LNCaP clone FGC (cell line): ENCODE measurements around a stretch of chr2.

DNA sequence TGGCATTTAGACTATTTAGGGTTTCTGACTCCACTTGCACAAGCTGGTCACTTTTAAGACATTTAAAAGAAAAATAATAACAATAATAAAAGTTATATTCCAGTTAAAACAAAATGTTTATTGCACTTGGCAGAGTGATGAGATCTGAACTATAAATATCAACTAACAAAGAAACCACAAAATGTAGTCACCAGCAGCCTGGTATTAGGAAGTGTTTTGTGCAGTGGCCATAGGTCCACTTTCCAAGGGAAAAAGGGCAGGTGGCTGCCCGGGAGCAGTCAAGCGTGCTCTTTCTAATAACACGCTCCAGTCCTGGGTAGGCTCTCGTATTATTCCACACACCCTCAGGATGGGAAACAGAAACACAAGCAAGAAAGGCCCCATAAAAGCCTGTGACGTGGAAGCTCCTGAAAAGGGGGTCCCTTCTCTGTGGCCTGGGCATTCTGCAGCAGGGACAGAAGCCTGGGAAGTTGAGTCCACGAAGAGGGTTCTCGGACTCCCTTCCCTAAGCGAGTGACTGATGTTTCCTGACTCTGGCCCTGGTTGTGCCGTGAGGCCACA is 87.0 kb upstream of the ZFP36L2 start:
- RRBS, 2 experiments: no CpG with 5 or more reads among the region's 9 CpGs

GRCh38 chr2:43426108-43426906 is 169.5 kb downstream of the THADA start:
- RRBS, 2 experiments: no CpG with 5 or more reads among the region's 2 CpGs

- RRBS, 2 experiments: no CpG with 5 or more reads among the region's 7 CpGs
Measured at GRCh38 chr2:43707175-43707800, 31.1 kb upstream of the C1GALT1C1L start.

DNA sequence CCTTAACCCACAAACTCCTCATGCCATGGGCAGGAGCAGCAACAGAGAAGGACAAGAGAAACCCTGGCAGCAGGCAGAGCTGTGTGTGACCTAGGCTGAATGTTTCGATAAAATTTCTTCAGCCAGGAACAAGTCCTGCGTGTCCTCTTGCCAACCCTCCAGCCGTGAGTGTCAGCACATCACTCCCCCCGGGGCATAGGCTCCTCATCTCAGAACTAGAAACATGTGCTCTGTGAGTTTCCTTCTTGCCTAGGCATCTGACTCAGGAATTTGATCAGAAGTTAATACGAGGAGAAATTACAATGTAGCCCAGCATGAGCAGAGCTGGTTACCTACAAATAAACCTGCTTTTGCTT is 2.2 kb downstream of the ABCG8 start:
- RRBS, 2 experiments: no CpG with 5 or more reads among the region's 5 CpGs

GRCh38 chr2:43844301-43844815 is 5.6 kb downstream of the ABCG8 start:
- RRBS, 2 experiments: no CpG with 5 or more reads among the region's 6 CpGs

DNA sequence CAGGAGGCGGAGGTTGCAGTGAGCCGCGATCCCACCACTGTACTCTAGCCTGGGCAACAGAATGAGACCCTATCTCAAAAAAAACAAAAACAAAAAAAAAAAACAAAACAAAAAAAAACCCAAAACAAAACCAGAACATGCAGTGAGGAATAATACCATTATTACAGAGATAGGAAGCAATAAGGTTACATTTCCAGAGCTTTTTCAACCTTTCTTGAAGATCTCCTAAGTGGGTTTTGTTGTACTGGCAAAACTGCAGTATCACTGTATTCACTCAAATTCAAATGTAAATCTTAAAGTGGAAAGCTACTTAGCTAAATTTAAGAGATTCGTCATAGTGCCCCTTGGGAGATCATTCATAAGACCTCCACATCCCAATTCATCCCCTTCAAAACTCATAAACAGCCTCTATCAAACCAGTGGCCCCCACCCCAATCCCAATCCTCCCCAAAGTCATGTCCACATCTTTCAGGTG is 65.9 kb downstream of the ABCG8 start:
- RRBS, 2 experiments: no CpG with 5 or more reads among the region's 4 CpGs

GRCh38 chr2:43960448-43961081 is 35.2 kb downstream of the LRPPRC start:
- RRBS, 2 experiments: no CpG with 5 or more reads among the region's 2 CpGs

DNA sequence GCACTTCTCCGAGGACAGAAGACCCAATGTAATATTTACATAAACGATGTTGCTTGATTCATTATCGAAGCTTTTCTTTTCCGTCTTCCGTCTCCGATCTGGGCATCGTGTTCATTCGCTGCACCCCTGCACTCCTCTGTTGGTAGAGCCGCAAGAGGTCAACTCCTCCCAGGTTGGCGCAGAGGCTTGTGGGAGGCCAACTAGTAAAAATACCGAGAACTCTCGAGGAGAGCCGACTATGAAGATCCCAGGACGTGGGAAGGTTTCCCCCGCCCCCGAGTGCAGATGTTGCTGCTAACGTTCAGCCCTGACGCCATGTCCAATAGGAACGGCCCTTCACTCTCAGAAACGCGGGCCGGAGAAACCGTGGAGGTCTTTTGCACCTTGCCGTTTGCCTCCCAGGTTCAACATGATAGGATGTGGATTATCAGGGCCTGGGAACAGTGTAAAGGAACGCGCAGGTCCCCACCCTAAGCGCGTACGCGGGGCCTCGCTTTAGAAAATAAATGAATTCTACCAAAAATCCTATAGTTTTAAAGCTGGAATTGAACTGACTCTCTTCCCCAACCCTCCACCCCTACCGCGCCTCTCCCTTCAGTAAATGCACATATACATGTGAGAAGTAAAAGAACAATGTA is 431 bp upstream of the LRPPRC start:
- RRBS, 2 experiments: no CpG with 5 or more reads among the region's 33 CpGs

- RRBS, 2 experiments: under 1 to 2% methylated on average over 14 to 16 of the region's 56 CpGs
Measured at GRCh38 chr2:44167665-44168627, 729 bp upstream of the PPM1B start.

DNA sequence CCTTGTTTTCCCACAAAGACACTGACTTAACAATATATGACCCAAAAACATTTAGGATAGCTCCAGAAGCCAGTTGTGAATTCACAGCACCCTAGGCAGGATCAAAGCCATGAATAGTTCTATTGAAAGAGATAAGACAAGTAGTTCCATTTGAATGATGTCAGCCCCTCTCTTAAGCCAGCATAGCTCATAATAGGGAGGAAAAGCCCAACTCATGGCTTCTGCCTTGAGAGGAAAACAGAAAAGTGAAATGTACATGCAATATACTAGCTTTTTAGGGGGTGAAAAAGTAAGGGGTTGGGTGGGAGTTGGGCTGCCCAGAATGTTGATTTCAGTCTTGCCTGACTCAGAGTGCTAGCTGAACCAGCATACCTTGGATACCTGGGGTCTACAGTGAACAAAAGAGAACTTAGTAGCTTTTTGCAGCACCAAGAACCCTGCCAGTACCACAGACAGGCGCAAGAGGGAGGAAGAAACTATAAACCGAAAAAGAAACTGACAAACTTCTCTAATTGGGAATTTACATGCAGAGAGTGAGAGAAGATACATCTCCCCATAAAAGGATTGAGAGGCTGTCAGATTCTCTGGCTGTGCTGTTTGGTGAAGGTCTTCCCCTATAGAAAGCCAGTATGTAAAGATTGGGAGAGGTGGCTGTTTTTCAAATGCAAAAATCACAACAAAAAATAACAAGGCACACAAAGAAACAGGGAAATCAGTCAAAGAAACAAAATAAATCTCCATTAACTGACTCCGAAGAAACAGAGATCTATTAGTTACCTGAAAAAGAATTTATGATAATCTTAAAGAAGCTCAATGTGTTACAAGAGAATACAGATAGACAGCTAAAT is 101.7 kb downstream of the CAMKMT start:
- RRBS, 2 experiments: no CpG with 5 or more reads among the region's 3 CpGs

GRCh38 chr2:44755689-44756126 is 185.8 kb upstream of the SIX3 start:
- RRBS, 2 experiments: no CpG with 5 or more reads among the region's 2 CpGs

- RRBS, 2 experiments: 9 to 18% methylated on average over 49 to 52 of the region's 91 CpGs
Measured at GRCh38 chr2:44934731-44936144, 6.3 kb upstream of the SIX3 start.

- RRBS, 2 experiments: 70 to 75% methylated on average over 23 of the region's 39 CpGs
Measured at GRCh38 chr2:44949599-44950172, 8.2 kb downstream of the SIX3 start.

DNA sequence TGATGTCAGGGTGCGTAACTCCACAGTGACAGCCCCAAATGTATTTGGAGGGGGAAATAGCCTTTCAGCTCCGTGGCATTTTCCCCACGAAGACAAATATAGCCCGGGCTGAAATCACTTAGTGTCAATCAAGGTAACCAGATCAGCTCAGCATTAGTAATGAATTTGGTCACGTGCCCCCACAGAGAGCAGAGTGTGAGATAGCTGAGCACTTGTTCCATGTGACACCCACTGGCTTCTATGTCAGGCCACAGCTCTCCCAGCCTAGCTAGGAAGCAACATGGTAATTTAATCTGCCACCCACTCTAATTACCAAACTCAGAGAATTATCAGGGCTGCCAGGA is 233.2 kb upstream of the SIX2 start:
- RRBS, 2 experiments: no CpG with 5 or more reads among the region's 5 CpGs

GRCh38 chr2:45257237-45257791 is 248.1 kb upstream of the SIX2 start:
- RRBS, 2 experiments: no CpG with 5 or more reads among the region's 8 CpGs

DNA sequence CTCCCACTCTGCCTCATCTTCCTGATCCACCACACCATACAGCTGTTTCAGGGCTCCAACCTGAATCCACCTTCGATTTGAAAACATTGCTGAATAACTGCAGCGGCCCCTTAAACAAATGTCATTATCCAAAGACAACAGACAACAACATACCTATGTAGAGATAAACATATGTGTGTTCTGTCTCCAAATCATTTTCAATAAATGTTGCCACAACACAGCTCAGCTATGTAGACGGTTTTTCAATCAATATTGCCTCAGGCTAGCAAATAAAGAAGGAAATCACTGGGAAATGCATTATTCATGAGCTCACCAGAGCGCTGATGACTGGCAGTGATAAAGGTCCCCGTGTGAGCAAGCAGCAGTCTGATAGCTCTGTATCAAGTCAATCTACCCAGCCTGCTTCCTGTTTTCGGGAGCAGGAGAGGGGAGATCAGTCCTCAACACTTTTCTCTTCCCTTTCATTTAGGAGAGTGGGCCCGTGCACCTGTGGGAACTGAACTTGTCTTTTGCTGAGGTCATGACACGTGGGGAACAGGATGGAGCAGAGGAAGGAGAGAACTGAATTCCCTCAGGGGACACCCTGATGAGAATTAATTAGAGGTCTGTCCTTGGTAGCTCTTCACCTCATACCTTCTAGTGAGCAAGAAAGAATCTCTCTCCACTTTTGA is 253.8 kb upstream of the SIX2 start:
- RRBS, 2 experiments: no CpG with 5 or more reads among the region's 8 CpGs

DNA sequence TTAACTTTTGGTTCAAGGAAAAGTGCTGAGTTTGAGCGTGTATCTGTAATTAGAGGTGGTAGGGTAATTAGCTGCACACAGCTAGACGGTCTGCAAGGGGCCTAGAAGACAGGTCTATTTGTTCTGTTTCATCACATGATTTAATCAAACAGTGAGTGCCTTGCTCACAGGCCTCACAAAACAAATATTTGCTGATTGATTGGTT is 264.2 kb upstream of the SIX2 start:
- RRBS, 2 experiments: no CpG with 5 or more reads among the region's 2 CpGs

DNA sequence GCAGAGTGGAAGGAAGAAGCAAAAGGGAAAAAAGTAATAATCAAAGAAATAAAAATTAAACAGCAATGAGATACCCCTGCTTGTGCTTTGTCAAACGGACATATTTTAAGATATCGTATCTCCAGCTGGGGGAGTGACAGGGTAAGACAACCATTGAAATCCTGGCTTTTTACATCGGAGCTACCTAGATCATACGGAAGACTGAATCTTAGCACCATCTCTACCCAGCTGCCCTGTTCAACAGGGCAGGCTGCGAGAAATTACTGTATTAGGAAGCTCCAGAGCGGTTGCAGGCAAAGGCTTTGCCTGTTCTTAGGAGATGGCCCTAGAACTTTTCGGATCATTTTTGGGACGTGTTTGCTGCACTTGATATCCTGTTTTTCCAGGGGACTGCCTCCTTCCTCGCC is 2.1 kb upstream of the PRKCE start:
- RRBS, 2 experiments: no CpG with 5 or more reads among the region's 9 CpGs

GRCh38 chr2:45675249-45675934 is 23.9 kb downstream of the PRKCE start:
- RRBS, 2 experiments: 0% methylated on average over 2 of the region's 7 CpGs

DNA sequence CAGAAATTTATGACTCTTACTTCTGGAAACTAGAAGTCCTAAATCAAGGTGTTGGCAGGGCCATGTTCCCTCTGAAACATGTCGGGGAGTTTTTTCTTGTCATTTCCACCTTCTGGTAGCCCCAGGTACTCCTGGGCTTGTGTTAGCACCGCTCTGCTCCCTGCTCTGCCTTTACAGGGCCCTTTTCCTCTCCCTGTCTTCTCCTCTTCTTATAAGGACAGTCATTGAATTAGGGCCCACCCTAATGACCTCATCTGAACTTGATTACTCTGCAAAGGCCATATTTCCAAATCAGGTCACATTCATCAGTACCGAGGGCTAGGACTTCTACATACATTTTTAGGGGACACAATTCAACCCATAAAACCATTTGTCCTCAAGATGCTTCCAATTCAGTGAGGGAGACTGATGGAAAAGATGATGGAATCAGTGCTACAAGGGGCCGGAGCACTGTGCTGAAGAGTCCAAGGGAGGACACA is 40.8 kb downstream of the PRKCE start:
- RRBS, 2 experiments: no CpG with 5 or more reads among the region's 4 CpGs